Bronchial epithelial cell (primary cell): ENCODE data around the genes SPATA5L1 and SLC12A1.

DNA sequence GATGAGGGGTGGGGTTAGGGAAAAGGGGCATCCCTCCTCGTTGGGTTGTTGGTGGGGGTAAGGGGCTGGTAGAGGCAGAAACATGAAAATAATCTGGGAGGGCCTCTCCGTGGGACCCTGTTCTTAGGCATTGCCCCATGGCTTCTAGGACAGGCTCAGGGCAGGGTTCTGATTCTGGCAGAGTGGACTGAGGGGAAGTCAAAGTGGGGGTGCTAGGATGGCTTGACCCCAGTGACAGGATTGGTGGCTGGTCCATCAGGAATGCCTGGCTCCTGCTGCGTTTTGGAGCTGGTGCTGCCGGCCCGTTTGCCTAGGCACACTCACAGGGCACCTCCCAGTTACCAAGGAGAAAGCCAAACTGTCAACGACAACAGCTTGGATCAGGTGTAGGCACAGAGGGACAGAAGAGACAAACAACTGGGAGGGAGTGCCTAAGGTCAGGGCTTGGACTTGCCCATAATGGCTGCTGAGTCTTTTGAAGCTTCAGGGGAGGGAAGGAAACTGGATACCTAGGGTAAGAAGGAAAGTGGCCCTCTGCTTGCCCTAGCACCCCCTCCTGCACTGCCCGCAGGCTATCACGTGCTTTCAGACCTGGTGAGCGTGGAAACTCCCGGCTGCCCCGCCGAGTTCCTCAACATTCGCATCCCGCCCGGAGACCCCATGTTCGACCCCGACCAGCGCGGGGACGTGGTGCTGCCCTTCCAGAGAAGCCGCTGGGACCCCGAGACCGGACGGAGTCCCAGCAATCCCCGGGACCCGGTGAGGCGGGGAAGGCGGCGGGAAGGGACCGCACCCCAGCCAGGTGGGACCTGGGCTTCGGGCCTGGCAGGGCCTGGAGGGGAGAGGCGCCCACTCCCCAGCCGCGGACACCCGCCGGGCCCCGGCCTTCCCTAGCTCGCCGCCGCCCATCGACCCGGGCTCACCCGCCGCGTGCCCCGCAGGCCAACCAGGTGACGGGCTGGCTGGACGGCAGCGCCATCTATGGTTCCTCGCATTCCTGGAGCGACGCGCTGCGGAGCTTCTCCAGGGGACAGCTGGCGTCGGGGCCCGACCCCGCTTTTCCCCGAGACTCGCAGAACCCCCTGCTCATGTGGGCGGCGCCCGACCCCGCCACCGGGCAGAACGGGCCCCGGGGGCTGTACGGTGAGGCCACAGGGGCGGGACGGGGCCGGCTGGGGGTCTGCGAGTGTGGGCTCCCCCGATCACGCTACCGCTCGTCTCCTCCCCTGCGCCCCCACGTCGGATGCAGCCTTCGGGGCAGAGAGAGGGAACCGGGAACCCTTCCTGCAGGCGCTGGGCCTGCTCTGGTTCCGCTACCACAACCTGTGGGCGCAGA, 5.2 kb downstream of the DUOX1 start:
- RRBS, 2 experiments, result 5 to 11% methylated on average over 5 of the region's 84 CpGs

GRCh38 chr15:45154977-45156045, 25.5 kb downstream of the DUOX1 start:
- RRBS, 2 experiments, result no CpG with 5 or more reads among the region's 11 CpGs

GRCh38 chr15:45402046-45403123, at the start of gene SPATA5L1:
Gene SPATA5L1 (plus strand): TSS chr15:45402336.
- RRBS, 2 experiments, result under 1 to 1% methylated on average over 20 to 21 of the region's 108 CpGs

DNA sequence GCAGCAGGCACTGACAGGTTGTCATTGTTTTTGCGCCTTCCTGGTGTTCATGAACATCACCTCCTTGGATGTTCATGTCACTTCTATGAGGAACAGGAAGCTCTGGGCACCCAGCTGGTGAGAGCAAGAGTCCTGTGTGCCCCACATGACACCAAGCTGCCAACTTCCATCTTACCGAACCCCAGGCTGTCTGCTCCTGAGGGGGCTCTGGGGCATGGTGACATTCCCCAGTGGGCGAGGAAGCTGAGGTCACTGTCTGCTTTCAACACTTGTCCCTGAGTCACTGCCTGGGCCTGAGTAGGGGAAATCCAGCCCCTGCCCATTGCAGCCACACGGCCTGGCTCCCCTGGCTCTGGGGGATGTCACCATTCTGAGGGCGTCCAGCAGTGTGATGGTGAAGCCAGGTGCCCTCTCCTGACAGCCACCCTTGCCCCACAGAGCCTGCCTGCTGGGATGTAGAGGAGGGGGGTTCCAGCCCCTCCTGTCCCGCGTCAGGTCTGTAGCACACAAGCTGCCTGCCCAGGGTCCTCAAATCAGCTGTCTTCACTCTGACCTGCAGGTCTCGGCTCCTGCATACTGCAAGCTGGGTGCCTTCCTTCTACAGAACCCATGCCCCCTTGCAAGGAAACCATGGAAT, 17.7 kb downstream of the C15orf48 start:
- RRBS, 2 experiments, result no CpG with 5 or more reads among the region's 8 CpGs

DNA sequence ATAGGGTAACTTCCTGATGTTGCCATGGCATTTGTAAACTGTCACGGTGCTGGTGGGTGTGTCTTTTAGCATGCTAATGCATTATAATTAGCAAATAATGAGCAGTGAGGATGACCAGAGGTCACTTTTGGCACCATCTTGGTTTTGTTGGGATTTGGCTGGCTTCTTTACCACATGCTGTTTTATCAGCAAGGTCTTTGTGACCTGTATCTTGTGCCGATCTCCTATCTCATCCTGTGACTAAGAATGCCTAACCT, 3.3 kb upstream of the BLOC1S6 start:
- RRBS, 2 experiments, result no CpG with 5 or more reads among the region's 2 CpGs

DNA sequence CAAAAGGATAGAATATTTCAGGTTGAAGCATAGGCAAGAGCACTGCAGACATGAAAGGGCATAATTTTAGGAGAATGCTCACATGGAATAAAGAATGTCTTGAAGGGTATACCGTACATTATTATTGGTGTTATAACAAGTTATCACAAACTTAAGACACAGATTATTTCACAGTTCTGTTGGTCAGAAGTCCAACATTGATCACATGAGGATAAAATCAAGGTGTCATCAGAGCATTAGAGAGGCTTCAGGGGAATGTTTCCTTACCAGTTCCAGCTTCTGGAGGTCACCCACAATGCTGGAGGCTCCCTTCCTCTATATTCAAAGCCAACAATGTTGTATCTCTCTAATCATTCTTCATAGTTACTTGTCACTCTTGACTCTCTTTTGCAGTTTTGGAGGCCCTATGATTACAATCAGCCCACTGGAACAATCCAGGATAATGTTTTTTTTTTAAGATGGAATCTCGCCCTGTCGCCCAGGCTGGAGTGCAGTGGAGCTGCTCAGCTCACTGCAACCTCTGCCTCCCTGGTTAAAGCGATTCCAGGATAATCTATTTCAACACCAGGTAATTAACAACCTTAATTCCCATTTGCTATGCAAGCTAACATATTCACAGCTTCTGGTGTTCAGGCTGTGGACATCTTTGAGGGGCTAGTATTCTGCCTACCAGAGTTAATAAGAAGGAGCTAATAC, 1.2 kb upstream of the BLOC1S6 start:
- RRBS, 2 experiments, result no CpG with 5 or more reads among the region's 4 CpGs

DNA sequence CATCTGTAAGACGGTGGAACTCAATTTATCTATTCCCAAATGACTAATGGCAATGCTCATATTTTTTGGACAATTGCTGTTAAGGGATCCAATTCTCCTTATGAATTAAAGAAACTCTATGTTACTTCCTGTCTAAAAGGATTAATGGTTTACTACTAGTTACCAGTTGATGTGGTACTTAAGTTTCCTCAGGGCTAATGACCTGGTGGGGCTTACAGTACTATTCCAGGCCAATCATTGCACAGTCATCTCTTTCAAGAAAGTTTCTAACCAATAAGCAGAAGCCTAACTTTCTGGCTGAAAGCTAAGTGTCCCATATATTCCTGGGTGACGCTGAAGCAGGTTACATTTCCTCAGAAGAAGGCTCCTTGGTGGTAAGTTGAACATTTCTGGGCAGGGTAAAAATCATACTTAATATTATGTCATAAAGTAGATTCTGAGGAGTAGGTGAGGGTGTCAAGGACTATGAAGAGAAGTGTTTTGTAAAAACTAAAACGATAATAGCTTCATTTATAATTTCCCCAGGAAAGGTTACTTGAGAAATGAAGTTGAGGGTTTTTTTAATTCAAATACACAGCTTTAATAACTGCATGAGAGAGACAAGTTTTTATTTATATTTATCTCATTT, at the start of gene SLC12A1:
Gene SLC12A1 (plus strand): TSS at position 346 of the 628 bp plus-strand sequence.
- RRBS, 2 experiments, result no CpG with 5 or more reads among the region's 3 CpGs

DNA sequence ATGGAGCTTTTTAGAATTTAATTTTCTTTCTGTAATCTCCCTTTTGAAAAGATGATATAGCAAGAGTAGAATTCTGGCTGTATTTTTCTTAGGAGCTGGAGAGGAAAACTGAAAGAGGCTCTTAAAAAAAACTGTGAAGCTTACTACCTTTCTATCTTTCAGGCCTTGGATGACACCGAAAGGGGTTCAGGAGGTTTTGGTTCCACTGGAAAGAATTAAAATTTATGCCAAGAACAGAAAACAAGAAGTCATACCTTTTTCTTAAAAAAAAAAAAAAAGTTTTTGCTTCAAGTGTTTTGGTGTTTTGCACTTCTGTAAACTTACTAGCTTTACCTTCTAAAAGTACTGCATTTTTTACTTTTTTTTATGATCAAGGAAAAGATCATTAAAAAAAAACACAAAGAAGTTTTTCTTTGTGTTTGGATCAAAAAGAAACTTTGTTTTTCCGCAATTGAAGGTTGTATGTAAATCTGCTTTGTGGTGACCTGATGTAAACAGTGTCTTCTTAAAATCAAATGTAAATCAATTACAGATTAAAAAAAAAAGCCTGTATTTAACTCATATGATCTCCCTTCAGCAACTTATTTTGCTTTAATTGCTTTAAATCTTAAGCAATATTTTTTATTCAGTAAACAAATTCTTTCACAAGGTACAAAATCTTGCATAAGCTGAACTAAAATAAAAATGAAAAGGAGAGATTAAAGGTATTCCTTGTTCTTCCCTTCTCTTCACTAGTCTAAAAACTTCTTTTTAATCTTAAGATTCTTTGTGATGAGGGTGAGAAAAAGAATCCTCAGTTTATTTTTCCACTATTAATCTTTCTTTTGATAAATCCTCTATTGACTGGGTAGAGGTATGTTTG, 10.9 kb downstream of the DUT start:
- RRBS, 2 experiments, result no CpG with 5 or more reads among the region's 2 CpGs

DNA sequence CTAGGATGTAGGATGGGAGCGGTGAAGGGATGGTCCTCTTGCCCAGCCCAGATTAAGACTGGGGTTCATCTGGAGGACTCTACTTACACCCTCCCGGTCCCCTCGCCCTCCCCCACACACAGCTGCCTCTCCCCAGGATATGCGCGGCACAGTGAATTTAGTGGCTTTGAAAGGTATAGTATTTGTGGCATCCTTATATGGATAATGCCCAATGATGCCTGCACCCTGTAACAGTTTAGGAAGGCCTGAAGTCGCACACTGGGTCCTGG, 900 bp upstream of the FBN1 start:
- RRBS, 2 experiments, result no CpG with 5 or more reads among the region's 6 CpGs

DNA sequence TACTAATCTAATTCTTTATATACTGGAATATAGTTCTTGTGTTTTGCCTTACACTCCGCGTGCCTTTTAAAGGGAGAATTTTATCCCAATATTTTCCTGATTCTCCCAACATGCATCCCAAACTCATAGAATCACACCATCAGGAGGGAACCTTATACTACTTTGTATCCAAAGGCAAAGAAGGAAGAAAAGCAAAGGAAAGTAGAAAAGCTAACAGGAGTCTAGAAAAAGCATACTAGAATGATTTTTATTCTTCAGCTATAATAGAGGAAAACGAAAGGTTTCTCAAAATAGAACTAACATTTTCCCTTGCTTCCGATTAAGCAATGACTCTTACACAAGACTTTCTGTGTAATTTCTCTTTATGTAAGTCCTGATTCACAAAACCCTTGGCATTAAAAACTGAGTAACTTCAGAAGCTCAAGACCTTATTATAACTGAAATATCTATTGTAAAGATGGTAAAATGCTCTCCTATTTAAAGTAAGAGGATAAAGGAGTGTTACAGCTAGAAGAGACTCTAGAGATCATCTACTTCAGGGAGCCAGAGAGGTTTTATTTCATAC, 97.3 kb downstream of the DTWD1 start:
- RRBS, 2 experiments, result no CpG with 5 or more reads among the region's 4 CpGs

- RRBS, 2 experiments, result no CpG with 5 or more reads among the region's 2 CpGs
These were observed 241.1 kb downstream of the ATP8B4 start for GRCh38 chr15:49877971-49878254.

DNA sequence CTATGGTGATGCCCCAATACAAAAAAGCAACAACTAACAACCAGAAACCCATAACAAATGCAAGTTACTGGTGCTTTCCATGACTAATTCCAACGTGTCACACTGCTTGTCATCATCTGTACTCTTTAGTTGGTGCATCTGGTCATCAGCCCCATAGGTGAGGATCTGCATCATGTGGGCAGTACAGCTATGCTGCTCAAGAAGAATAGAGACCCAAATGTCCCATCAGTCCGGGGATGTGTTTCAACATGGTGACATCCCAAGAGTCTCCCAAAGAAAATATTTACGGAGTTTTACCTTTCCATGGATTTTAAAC, 52.8 kb downstream of the ATP8B4 start:
- RRBS, 2 experiments, result no CpG with 5 or more reads among the region's 3 CpGs

- RRBS, 2 experiments, result no CpG with 5 or more reads among the region's 8 CpGs
These were observed 18.3 kb upstream of the ATP8B4 start for GRCh38 chr15:50137272-50137838.

DNA sequence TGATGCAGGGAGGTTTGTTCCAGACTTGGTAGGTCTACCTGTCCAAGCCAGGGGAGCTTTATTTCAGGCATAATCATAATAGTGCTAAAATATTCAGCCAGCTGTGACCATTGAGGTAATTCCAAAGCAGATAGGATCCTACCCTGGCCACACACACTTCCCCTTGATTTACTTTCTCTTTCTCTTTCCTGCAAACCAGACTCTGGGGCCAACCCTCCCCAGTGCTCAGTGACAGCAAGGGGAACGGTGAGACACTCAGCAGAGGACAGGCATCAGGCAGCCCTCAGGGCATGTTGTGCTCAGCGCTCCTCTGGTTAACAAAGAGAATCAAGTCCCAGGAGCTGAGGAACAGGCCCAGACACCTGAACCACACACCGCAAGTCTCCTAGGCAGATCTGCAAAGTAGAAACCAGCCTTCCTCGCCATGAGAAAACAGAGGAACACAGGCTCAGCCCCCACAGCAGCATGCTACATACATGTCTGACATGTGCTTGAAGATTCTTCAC, 17.7 kb downstream of the HDC start:
- RRBS, 2 experiments, result no CpG with 5 or more reads among the region's 4 CpGs

- RRBS, 2 experiments, result no CpG with 5 or more reads among the region's 7 CpGs
These were observed 13.3 kb downstream of the GABPB1 start for GRCh38 chr15:50341731-50342159.

- RRBS, 2 experiments, result no CpG with 5 or more reads among the region's 2 CpGs
These were observed 972 bp upstream of the GABPB1 start for GRCh38 chr15:50355998-50356342.

- RRBS, 2 experiments, result no CpG with 5 or more reads among the region's 8 CpGs
These were observed 44.1 kb downstream of the USP8 start for GRCh38 chr15:50468277-50468657.

DNA sequence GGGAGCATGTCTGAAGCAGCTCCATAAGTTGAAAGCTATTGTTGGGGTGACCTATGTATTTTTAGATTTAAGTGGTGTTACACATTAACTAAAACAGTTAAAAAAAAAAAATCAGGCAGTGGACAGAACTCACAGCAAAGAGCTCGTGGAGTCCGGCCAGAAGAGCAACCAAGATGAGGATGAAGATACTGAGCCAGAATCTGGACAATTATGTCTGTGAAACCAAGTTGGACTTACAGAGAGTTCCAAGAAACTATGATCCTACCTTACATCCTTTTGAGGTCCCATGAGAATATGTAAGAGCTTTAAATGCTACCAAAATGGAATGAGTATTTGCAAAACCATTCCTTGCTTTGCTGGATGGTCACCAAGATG, 36.0 kb downstream of the AP4E1 start:
- RRBS, 2 experiments, result no CpG with 5 or more reads among the region's 2 CpGs

- RRBS, 2 experiments, result no CpG with 5 or more reads among the region's 16 CpGs
These were observed 17.6 kb downstream of the TNFAIP8L3 start for GRCh38 chr15:51077120-51077562.

DNA sequence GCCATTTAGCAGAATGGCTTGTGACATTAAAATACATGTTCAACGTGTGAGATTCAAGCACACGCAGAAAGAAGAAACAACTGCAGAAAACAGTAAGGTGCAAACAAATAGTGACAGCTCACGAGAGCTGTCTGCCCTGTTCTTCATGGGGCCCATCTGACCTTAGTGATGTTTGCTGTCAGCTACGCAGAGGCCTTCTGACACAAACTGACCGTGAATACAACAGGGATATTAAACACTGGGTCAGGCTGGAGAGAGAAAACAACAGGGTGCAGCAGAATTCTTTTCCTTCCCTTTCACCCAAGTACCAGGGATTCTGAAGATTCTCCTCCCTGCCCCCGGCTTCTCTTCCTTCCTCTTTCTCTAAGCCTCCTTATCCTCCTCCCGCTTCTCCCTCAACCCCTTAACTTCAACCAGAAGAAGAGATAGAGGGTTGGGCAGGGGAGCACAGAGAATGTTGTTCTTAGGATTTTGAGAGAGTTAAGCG, 2.2 kb downstream of the TNFAIP8L3 start:
- RRBS, 2 experiments, result no CpG with 5 or more reads among the region's 8 CpGs